ENCODE measurements around a stretch of chr19.

- RAMPAGE, long total RNA, result no peak
- RRBS, result no CpG with 5 or more reads among the region's 33 CpGs
Measured at GRCh38 chr19:5068017-5068710, 99.3 kb downstream of the KDM4B start.

DNA sequence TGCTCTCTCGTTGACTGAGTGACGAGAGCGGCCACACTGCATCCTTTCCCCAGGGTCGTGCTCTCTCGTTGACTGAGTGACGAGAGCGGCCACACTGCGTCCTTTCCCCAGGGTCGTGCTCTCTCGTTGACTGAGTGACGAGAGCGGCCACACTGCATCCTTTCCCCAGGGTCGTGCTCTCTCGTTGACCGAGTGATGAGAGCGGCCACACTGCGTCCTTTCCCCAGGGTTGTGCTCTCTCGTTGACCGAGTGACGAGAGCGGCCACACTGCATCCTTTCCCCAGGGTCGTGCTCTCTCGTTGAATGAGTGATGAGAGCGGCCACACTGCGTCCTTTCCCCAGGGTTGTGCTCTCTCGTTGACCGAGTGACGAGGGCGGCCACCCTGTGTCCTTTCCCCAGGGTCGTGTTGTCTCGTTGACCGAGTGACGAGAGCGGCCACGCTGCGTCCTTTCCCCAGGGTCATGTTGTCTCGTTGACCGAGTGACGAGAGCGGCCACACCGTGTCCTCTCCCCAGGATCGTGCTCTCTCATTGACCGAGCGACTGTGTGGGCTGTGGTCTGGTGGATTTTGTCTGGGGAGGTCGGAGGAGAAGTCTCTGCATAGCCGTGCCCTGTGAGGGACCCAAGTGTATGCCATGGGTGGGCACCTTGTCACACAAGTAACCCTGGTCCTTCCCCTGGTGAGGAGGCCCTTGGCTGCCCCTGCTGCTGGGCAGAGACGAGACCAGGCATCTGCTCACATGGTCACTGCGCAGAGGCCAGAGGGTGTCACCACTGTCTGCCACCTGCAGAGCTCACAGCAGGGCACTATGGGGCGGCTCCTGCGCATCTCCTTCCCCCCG lies 107.7 kb downstream of the KDM4B start:
- RAMPAGE, long total RNA, result no peak
- RRBS, result no CpG with 5 or more reads among the region's 51 CpGs

DNA sequence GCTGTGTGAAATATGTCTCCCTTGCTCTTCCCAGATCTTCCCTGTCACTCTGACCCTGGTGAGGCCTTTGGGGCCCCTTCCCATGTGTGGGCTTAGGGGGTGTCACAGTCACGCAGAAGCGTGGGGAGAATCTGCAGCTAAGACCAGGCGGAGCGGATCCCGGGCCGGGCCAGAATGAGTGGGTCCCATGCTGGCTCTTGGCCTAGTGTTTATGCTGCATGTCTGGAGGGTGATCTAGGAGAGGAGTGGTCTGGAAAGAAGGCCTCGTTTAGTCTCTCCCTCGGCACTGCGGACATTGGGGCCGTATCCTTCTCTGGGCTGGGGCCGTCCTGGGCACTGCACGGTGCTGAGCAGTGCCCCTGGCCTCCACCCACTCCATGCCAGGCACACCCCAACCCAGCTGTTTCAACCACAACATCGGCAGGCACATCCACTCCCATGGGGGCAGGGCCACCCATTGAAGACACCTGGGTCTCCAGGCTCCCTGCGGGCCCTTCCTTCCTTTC lies 123.1 kb downstream of the KDM4B start:
- RAMPAGE, long total RNA, result no peak
- RRBS, result no CpG with 5 or more reads among the region's 14 CpGs

GRCh38 chr19:5114618-5114892 lies 145.6 kb downstream of the KDM4B start:
- RAMPAGE, long total RNA, result no peak
- RRBS, result no CpG with 5 or more reads among the region's 6 CpGs

- RAMPAGE, long total RNA, result no peak
- RRBS, result 100% methylated on average over 2 of the region's 17 CpGs
Measured at GRCh38 chr19:5152181-5152929, 183.4 kb downstream of the KDM4B start.

DNA sequence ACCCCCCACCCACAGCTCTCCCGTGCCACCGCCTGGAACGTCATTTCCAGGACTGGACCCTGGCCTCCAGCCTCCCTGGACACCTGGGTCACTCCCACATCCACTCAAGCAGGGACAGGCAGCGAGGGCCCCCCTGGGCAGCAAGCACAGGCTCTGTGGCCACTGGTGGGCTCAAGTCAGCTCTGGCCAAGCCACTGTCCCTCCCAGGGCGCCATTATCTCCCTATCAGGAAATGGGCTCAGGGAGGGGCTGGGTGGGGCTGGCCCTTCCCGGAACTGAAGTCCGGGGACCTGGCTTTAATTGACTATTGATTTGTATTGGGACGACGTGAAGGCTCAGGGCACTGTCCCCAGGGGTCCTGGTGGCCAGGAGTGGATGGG lies 49.8 kb downstream of the PTPRS start:
- RAMPAGE, long total RNA, result no peak
- RRBS, result no CpG with 5 or more reads among the region's 9 CpGs

DNA sequence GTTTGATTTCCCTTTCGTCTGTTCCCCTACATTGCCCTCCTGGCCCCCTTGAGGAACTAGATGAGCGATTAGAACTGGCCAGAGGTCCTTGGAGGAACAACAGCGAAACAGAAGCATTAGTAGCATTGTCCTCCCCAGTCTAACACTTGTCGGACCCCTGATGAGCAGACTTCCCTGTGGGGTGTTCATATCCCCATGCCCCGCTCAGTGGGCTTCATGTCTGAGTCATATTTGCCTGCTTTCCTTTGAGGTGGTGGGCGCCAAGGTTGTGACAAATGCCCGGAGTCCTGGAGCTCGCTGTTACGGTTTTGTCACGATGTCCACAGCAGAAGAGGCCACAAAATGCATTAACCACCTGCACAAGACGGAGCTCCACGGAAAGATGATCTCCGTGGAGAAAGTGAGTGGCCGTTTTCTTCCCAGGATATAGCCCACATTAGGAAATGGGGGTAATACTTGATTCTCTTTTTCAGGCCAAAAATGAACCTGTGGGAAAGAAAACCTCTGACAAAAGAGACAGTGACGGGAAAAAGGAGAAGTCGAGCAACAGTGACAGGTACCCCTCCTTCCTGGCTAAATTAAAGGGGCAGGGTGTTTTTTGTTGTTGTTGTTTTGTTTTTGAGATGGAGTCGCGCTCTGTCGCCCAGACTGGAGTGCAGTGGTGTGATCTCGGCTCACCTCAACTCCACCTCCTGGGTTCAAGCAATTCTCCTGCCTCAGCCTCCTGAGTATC lies 27.3 kb downstream of the MICOS13 start:
- RAMPAGE, long total RNA, result no peak
- RRBS, result no CpG with 5 or more reads among the region's 20 CpGs

- RAMPAGE, long total RNA, result no peak
- RRBS, result 34% methylated on average over 8 of the region's 48 CpGs
Measured at GRCh38 chr19:5691195-5691970, 1.3 kb downstream of the RPL36 start.

DNA sequence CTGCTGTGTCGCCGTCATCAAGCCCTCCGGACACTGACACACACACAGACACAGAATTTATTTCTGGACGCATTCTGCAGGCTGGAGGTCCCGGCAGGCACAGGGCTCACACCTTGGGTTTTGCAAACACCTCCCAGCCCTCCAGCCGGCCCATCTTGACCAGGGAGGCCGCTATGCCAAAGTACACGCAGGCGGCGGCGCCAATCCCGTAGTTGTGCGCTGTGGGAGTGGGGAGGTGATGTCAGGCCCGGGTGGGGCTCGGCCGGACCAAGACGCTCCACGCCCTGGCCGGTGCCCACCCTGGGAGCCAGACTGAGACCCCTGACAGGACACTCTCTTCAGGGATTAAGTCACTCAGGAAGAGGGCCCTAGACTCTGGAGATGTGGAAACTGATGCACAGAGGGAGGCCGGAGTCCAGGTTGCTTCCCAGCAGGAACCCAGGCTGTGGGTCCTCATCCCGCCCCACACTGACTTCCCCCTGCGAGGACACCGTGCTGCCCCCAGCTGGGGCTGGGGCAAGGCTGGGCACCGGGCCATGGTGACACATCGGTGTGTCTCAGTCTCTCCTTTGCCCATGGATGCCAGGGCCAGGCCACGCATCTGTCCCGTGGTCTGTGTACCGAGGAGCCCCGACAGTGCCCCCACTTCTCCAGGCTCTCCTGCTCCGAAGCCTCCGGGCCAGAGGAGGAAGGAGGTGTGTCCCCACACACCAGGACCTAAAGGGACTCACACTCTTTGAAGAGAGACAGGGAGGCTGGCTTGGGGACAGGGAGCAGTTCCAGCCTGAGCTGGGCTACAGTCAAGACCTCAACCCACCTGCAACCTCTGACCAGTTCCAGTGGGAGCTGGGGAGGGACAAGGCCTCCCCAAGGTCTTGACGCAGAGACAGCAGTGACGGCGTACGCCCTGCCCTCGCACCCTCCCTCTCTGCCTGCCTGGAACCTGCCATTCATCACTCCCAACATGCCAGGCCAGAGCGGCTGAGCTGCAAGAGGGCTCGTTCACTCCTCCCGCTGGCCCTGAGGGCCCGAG lies 8.6 kb downstream of the NDUFA11 start:
- RAMPAGE, long total RNA, result no peak
- RRBS, result 45% methylated on average over 6 of the region's 40 CpGs

- RAMPAGE, long total RNA, result no peak
- RRBS, result no CpG with 5 or more reads among the region's 16 CpGs
Measured at GRCh38 chr19:5949681-5950506, 28.0 kb downstream of the RANBP3 start.

- RAMPAGE, long total RNA, result no peak
- RRBS, result no CpG with 5 or more reads among the region's 17 CpGs
Measured at GRCh38 chr19:6058131-6059074, 51.9 kb downstream of the RFX2 start.

GRCh38 chr19:6062152-6062723 lies 48.1 kb downstream of the RFX2 start:
- RAMPAGE, long total RNA, result no peak
- RRBS, result no CpG with 5 or more reads among the region's 15 CpGs

GRCh38 chr19:6062821-6063397 lies 47.4 kb downstream of the RFX2 start:
- RAMPAGE, long total RNA, result no peak
- RRBS, result no CpG with 5 or more reads among the region's 20 CpGs

DNA sequence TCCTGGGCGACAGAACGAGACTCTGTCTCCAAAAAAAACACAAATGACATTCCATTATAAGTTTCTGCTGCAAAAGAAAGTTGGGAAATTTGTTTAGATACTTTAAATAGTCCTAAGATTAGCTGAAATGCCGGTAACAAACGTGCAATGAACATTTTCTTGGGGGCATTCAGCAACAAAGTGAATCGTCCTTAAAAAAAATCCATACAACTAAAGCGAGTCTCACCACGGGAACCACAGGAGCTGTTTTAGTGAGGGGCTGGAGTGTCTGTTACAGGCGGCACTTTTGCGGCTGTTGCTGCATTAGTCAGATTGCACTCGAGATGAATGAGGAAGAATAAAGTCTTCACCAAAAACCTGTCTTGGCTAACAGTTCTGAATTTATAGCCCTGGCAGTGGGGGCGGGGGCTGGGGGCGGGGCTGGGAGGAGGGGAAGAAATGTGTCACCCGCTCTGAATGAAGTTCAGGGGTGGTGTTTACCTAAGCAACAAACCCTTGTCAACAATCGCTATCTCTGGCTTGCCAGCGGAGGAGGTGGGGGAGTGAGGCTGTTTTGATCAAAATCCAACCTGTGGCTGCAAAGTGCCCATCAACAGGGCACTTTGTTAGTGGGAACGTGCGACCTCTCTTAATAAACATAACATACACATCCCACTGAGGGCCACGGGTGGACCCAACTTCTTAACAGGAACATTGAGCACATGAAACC lies 44.6 kb downstream of the RFX2 start:
- RAMPAGE, long total RNA, result no peak
- RRBS, result no CpG with 5 or more reads among the region's 18 CpGs

DNA sequence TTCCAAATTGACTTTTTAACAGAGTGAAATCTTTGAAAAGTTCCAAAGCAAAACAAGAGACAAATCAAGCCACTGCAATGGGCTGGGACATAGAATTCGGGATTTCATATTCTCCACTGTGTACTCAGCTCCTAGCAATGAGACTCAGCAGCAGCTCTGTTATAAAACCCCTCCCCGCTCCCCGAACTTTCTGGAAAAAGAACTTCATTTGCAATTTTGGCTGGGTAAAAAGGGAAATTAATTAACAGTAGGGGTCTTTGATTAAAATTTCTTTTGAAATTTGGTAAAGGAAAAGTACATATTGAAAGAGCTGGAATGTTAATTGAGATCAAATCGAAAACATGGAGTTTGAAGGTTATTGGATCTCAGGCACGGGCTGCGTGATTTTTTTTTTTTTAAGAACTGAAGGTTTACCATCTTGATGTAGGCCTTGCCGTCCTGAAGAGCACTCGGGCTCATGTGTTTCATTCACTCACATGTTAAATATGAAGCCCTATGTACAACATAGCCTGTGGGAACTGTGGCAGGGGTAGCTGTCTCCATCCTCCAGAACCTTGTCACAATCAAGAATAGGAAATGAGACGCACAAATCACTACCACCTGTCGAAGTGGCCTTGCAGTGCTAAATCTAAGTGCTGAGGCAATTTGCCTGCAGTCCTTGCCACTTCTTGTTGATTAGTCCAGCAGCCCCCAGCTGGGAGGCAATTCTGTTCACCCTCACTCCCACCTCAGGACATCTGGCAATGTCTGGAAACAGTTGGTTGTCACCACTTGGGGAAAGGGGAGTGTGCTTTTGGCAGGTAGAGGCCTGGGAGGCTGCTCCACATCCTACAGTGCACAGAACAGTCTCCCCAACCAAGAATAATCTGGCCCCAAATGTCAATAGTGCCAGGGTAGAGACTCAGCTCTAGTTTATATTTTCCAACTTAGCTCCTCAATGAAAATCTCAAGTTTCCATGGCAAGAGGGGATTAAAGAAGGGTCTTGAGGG lies 10.9 kb downstream of the RFX2 start:
- RAMPAGE, long total RNA, result no peak
- RRBS, result no CpG with 5 or more reads among the region's 10 CpGs

DNA sequence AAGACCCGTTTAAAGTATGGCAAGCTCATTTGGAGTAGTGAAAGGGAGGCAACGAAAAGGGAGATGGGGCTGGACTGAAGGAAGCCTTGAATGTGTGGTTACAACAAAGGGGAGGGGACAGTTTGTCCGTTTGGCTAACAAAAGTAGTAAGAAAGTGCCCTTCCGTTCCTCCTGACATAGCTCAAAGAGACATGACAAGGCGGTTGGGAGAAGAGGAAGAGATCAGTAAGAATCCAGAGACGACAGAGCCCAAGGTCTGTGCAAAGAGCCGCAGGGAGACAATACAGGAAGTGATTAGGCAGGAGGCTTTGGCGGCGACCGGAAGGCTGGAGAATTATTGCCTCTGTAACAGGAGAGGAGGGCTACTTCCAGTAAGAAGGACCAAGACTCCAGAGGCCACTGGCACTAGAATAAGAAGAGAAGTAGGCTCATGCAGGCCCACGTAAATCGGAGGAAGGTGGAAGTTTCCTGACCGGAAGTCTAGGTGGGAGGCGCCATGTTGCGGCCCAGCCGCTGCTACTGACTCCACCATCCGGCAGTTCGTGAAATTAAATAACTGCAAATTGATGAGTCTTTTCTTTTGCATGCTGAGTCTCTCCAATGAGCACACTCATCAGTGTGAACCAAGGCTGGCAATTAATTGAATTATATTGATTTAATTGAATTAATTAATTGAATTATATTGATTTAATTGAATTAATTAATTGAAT lies 10.0 kb downstream of the RFX2 start:
- RAMPAGE, long total RNA, result no peak
- RRBS, result 91% methylated on average over 5 of the region's 18 CpGs

- RAMPAGE, long total RNA, result no peak
- RRBS, result no CpG with 5 or more reads among the region's 5 CpGs
Measured at GRCh38 chr19:6103148-6103780, 7.0 kb downstream of the RFX2 start.

DNA sequence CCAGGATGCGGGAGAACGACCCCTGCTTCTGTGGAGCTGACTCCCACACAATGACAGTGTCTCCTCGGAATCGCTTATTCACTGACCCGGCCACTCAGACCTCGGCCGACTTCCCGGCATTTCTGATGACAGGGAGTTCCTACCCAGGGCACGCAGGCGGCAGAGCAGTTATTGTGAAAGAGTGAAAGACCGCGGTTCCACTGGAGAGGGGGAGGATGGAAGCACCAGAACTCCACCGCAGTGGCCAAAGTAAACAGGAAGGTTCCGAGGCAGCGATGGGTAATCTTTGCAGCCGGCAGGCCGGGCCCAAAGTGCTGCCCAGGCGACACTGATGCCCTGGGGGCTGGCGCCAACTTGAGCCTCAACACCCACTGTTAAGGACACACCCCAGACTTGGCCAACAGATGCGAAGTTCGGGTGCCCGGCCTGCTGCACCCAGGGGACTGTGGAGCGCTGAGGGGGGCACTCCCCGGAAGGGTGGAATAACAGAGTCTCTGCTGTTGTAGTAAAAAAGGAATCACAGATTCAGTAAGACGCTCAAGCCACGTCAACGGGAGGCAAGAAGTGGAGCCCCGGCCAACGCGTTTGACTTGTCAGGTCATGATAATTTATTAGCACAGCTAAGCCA lies 5.9 kb downstream of the MLLT1 start:
- RAMPAGE, long total RNA, result no peak
- RRBS, result 3% methylated on average over 8 of the region's 30 CpGs

DNA sequence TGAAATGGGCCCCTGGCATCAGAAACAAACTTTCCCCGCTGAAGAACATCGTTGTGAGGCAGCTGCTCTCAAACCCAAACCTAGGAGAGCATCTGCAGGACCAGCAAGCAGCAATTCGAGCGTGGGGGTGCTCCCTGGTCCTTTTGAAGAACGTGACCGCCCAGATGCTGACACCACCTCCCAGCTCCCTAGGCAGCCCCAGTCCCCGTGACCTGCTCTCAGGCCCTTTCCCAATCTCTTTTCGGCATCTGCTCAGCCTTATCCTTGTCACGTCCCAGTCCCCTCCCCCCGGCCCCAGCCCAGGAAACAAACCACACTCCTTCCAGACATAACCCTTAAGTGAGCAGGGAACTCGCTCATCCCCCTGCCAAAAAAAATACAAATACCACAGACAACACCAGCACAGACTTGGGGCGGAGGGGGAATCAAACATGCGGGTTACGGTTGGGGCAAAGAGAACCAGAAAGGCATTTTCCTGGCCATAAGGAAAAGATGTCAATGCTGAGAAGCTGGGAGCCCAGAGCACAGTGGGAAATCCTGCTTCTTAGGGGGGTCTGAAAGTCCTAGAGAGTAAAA lies 3.3 kb downstream of the MLLT1 start:
- RAMPAGE, long total RNA, result no peak
- RRBS, result no CpG with 5 or more reads among the region's 14 CpGs

- RAMPAGE, long total RNA, result no peak
- RRBS, result no CpG with 5 or more reads among the region's 4 CpGs
Measured at GRCh38 chr19:6301097-6301425, 21.3 kb upstream of the MLLT1 start.